Pulmonary lymph node (tissue), 1 donor: Measurements from ENCODE around the genes AHSP and TP53TG3F.

GRCh38 chr16:31362016-31362604, 7.1 kb downstream of the ITGAX start:
- PRO-cap, result no peak

- PRO-cap, result no peak
These were observed 17.4 kb downstream of the ITGAX start for GRCh38 chr16:31372295-31372773.

DNA sequence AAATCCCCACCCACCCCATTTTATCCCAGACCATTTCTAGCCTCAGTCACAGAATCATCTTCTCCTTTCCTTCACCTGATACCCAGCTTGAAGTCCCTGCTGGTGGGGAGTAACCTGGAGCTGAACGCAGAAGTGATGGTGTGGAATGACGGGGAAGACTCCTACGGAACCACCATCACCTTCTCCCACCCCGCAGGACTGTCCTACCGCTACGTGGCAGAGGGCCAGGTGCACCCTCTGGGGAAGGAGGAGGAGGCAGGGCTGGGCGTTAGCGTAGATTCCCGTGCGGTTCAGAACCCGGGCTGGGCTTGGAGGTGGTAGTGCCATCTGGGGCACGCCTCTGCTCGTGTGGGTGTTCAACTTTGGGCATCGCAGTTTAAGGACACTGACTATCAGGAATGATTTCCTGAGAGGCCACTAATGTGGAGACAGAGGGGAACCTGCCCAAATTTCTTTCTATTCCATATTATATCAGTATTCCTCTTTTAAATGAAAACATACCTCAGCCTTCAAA, 18.2 kb downstream of the ITGAX start:
- PRO-cap, result no peak

DNA sequence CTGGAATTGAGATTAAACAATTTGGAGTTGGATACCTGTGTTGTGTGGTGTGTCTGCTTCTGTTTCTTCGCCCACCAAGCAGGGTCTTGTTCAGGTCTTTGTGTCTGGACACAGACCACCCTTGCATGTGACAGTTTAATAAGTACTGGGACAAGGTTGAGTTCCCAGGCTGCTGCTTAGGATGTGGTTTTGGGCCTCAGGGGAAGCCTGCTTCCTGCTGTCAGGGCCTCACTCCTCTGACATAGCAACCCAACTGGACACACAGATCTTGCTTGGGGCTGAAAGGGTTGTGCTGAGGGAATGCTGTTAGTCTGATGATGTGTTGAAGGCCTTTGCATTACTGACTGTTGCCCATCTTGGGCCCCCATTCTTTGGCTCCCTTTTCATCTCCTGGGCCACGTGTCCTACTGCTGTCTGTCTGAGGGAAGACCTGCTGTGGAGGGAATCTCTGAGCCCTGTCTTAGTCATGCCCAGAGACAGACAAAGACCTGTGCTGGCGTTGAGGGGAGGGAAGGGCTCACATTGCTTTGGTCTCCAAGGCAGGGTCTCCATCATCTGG, 4.7 kb upstream of the TGFB1I1 start:
- PRO-cap, result no peak

- PRO-cap, result no peak
These were observed 2.5 kb downstream of the TGFB1I1 start for GRCh38 chr16:31474324-31474912.

GRCh38 chr16:31488901-31489134, 5.9 kb downstream of the SLC5A2 start:
- PRO-cap, result no peak

- PRO-cap, result no peak
These were observed at the start of gene AHSP for GRCh38 chr16:31527797-31528456. AHSP (plus strand) TSS chr16:31527900.

DNA sequence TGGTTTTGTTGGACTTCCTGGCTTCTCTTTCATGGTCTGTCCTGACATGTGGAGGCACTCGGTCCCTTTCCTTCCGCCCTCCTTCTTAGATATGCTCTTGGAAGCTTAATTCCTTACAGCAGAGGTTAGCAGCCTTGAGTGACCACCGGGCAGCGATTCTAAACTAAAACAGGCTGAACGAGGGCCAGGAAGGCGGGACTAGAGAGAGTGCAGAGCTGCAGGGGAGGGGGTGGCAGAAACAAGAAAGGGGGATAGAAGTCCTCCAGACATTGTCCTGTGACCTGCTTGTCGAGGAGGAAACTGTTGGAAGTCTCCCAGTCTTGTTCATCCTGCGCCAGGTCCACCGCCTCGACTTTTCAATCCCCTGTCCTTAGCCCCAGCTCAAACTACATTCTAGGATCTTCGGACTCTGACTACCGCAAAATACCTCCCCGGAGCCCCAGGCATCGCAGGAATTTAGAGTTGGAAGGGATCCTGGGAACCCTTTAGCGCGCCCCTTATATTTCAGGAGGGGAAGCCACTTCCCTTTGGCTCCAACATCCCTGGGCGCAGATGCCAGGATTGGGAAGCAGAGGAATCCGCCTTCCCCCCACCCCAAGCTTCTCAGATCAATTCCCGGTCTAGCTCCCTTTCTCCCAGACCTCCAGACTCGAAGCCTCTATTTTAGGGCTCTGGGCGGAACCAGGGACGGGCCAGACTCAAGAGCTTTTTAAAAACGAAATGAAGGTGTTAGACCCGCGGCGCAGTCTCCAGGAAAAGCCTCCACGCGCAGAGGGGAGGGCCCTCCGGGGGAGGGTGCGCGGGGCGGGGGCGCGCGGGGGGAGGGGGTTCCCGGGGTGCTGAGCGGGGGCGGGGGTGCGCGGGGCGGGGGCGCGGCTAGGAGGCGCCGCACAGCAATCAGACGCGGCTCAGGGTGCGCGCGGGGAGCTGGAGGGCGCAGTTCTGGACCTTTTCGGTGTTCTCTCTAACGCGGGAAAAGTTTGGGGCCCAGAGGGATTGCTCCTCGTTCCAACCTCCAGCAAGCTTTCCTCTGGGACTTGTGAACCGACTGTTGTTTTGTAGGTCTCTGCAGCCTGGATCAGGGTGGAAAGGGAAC, 1.4 kb downstream of the AHSP start:
- PRO-cap, result unidirectional peak, minus-strand start at position 750 of the sequence

- PRO-cap, result no peak
These were observed 849 bp downstream of the TP53TG3D start for GRCh38 chr16:32253959-32254311.

DNA sequence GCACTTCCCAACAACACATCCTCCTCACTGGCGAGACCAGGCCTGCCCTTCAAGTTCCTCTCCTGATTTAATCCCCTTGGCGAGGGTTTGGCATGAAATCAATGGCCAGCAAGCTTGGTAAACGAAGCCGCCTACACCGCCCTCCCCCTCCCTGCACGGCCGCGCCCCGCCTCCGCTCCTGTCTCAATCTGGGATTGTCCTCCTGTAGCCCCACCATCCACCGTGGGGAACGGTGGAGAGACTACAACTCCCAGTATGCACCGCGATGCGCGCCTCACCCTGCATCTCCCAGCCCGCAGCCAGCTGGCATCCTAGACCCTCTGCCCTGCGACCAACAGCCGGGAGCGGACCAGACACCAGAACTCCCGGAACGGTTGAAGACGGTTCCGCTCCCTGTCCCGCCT, at the start of gene TP53TG3F:
TSS of gene TP53TG3F (plus strand) at position 198 of the 404 bp plus-strand sequence.
- PRO-cap, result no peak

GRCh38 chr16:34160041-34160336, 700.6 kb downstream of the TP53TG3F start:
- PRO-cap, result no peak

DNA sequence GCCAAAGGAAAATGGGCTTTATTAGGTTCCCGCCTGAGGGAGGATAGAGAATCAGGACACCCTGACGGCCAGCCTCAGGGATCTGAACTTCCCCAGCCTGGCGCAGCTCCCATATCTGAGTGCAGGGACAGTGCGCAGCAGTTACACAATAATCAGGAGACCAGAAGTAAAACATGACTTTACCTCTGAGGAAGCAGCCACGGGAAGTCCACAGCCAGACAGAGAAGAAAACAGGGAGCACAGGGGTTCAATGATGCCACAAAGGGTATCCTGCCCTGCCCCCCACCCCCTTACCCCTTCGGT, 21.7 kb downstream of the ORC6 start:
- PRO-cap, result no peak

GRCh38 chr16:46829784-46830268, 1.2 kb downstream of the C16orf87 start:
- PRO-cap, result no peak

DNA sequence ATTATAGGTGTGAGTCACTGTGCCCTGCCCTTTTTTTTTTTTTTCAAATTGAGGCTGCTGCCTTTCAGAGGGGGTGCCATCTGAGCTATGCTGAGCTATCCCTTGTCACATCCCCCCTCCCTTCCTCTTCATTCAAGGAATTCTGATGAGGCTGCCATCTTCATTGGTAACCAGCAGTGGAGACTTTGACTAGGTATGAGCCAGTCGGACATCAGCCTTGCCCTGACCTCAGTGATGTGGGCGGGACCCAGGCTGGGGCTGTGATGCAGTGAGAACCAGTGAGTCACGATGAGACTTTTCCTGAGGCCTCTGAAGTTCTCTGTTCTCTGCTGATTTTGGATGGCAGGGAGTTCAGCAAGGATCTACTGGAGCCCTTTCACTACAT, 24.4 kb upstream of the GPT2 start:
- PRO-cap, result no peak

GRCh38 chr16:46884985-46885687, 974 bp downstream of the GPT2 start:
- PRO-cap, result no peak

- PRO-cap, result no peak
These were observed 5.6 kb downstream of the DNAJA2 start for GRCh38 chr16:46967899-46968280.

DNA sequence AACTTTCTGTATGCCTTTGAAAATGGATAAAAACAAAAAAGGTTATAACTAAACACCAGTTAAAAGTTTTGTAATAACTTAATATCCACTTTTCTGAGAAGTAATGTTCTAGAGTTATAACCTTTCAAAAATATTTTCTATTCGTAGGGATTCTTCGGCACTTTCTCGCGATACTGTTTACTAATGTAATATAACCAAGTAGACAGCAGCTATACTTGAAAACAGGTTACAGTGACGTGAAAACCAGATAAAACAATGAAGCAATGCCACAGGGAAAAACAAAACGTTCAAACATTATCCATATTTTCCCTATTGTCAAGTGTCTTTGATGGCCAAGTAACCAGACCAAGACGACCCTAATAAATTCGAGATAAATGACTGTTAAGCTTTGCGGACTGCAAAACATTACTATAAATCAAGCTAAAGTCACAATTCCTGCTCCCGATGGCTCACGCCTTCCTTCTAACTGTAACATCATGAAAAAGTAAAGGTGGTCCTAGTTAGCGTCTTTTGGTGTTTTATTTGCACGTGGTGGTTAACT, 1.5 kb downstream of the DNAJA2 start:
- PRO-cap, result no peak

DNA sequence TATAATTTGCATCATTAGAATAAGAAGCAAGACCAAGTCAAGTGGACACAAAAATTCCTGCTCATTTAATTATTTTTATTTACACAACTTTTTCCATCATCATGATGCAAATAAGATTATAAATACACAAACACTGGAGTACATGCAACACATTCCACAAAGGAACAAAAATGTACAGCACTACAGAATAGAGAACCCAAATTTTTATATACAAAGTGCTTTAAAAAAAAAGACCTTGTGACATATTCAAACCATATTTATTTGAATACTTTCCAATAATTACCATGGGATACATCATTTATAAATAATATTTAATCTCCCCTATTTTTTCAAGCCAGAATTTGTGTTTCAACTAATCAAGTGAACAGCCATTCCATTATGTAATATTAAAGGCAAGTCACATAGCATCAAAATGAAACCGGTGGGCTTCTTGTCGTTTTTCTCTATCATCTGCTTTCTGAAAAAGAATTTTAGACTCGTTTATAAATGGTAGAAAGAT, 11.6 kb upstream of the NETO2 start:
- PRO-cap, result no peak

DNA sequence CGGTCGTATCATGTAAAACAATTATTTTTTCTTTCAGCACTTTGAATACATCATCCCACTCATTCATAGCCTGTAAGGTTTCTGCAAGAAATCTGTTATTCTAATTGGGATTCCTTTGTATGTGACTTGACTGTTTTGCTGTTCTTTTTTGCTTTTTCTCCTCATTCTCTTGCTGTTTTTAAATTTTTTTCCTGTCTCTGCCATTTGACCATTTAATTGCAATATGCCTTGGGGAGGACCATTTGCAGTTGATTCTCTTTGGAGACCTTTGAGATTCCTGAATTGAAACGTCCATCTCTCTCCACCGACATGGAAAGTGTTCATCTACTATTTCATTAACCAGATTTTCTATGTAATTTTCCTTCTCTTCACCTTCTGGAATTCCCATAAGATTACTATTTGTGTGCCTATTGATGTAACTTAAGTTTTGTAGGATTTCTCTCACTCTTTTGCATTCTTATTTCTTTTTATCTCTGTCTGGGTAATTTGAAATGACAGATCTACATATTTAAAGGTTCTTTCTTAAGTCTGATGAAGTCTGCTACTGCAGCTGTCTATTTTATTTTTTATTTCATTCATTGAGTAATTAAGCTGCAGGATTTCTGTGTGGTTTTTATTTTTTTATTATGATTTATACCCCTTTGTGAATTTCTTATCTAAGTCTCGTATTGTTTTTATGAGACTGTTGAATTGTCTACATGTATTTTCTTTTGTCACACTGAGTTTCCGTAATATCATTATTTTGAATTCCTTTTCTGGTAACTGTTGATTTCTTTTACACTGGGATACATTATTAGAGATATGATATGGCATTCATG, 147.6 kb upstream of the NETO2 start:
- PRO-cap, result no peak

- PRO-cap, result no peak
These were observed 227.6 kb downstream of the PHKB start for GRCh38 chr16:47688660-47689224.